Measurements from ENCODE around the genes NRF1 and MEST.

DNA sequence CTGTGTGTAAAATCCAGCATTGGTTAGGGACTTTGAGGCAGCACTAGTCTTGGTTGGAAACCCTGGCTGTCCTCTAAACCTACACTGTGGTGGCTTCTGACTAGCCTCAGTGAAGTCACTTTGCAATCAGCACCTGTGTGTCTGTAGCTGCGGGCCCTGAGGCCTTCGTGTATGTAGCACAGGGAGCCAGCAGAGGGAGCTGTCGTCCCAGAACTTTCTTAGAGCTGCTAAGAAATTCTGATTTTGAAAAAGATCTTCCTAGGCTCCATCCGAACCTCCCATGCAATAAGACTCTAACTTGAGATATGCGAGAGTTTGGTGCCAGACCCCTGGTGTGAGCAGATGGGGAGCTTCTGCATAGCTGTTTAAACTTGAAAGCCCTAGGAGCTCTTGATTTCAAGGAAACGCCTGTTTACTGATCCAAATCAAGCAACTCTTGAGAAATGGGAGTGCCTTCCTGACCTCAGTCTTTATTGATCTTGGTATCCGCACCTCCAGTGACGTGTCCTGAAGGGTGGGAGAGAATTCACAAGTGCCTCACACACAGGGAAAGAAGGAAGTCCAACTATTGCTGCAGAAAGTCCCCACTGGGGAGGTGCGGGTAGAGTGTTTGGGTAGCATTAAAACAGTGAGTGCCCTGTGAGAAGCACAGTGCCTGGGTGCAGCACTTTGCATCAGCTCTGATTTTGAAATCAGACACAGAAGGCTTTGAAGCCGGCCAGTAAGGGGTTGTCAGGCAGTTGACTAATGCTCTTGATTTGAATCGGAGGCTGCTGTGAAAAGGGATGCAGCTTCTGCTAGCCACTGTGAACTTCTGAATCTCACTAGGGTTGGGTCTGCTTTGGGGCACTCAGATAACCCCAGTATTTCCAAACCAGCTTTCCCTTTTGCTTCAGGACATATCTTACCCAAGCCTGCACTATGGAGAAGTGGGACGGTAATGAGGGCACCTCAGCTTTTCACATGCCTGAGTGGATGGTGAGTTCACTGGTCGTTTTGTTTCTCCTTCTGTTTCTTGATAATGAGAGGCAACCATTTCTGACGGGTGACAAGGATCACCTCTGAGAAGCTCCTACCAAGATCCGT lies 66.3 kb upstream of the STRIP2 start:
- PRO-cap: unidirectional peak, plus-strand start at position 568 of the sequence; bidirectional peak, plus-strand start at position 761 of the sequence, minus-strand start at position 746 of the sequence; bidirectional peak, plus-strand start at position 819 of the sequence, minus-strand start at position 816 of the sequence

- PRO-cap: no peak
These were observed 16.5 kb upstream of the STRIP2 start for GRCh38 chr7:129417712-129418212.

GRCh38 chr7:129611537-129612720 lies at the start of gene NRF1:
TSS of gene NRF1 (plus strand) at chr7:129611720.
- PRO-cap: bidirectional peak, plus-strand start at chr7:129611754, minus-strand start at chr7:129611627

- PRO-cap: no peak
These were observed 6.1 kb downstream of the NRF1 start for GRCh38 chr7:129617365-129618242.

DNA sequence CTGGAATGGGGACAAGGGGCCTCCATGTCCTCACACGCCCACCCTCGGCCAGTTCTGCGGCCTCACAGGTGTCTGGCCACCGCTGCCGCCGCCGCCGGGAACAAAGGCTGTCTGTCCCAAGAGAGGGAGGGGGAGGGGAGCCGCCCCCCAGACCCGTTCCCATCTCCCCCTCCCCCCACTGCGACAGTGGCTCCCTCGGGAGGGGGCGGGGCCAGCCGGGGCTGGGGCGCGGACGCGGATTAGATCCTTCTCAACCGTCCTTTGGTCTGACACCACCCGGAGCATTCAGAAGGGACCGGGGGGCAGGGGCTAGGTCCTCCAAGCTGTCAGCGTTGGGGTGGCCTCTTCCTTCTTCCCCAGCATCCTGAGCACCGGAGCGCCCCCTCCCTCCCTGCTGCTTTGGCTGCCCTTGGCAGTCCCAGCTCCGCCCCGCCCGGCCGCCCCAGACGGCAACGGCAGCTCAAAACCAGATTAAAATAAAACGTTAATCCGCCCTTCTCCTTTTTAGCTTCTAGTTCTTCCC lies 169.3 kb downstream of the NRF1 start:
- PRO-cap: no peak

DNA sequence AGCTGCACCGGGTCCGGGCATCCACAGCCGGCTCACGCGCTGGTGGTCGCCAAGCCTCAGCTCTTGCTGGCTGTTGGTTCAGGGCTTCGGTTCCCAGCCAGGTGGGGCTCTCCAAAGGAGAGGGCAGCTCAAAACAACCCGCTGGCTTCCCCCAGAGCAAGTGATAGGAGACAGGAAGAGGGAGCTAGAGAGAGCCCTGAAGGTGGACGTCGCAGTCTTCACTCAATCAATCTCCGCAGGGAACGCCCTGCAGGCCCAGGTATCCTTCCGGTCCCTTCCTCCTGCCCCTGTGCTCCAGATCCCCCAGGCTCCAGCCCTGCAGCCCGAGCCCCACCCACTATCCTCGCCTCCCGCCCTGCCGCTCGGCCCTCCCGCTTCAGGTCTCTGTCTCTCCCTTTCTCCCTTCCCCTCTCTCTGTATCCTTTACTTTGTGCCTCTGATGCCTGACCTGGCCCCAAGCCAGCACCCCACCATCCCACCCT lies 127.9 kb downstream of the UBE2H start:
- PRO-cap: bidirectional peak, plus-strand start at position 313 of the sequence, minus-strand start at position 162 of the sequence

- PRO-cap: no peak
These were observed 122.5 kb downstream of the UBE2H start for GRCh38 chr7:129829989-129830842.

DNA sequence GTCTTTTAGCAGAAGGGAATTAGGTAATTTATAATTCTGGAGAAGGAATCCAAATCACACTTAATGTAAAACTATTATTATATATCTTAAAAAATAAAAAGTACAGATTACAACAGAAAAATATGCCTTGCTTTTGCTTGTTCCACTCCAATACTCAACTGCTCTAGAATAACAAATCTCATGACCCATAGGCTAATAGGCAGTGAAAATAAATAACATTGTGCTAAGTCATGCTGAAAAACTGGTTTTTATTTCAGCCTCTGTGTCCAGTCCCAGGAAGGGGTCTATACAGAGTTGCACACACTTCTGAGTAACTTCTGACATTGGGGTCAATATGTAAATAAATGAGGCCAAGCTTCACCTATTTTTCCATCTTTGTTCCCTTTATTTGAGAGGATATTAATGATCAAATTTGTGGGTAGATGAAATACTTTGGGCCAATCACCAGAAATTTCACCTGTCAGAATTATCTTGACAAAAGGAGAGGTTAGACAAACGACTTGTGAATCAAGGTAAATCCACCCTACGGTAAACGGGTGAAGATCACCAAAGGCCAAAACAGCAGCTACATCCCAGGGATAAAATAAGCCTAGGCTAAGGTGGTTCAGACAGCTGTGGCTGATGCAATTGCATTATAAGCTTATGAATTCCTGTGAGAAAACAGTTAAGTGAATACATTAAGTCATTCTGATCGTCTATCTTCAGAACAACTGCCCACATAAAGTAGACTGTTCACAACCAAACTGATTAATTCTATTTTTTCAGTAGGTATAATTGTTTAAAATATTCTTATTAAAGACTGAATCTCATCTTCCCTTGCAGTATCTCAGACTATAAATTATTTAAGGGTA lies 87.5 kb downstream of the UBE2H start:
- PRO-cap: no peak

DNA sequence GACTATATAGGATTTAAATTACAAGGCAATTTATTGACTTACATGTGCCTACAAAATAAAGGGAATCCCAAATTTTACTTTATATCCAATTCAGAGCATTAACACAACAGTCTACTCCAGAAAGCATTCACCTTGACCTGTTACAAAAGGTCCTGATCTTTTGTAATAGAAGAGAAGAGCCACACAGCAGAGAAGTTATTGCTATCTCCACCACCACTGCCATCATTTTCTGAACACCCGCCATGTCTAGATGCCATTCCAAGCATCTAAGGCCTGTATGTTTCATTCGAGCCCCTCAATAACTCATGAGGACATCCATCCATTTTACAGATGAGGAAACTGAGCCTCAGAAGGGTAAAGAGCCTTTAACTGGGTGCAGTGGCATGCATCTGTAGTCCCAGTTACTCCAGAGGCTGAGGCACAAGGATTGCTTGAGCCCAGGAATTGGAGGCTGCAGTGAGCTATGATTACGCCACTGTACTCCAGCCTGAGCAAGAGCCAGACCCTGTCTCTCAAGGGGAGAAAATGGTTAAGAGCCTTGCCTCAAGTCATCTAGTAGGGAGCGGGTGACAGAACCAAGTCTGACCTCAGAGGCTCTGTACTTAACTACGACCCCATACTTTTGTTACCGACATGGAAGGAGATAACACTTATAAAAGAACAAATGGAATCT lies 39.3 kb downstream of the UBE2H start:
- PRO-cap: no peak

- PRO-cap: no peak
These were observed 64.5 kb downstream of the KLHDC10 start for GRCh38 chr7:130134519-130135625.

- PRO-cap: no peak
These were observed 64.7 kb downstream of the TMEM209 start for GRCh38 chr7:130140450-130140865.

GRCh38 chr7:130140866-130141434 lies 64.3 kb downstream of the TMEM209 start:
- PRO-cap: no peak

GRCh38 chr7:130314155-130314947 lies 21.4 kb downstream of the CPA4 start:
- PRO-cap: no peak

GRCh38 chr7:130491588-130492825 lies at the start of gene MEST:
TSS of gene MEST (plus strand) at chr7:130492085.
- PRO-cap: no peak

DNA sequence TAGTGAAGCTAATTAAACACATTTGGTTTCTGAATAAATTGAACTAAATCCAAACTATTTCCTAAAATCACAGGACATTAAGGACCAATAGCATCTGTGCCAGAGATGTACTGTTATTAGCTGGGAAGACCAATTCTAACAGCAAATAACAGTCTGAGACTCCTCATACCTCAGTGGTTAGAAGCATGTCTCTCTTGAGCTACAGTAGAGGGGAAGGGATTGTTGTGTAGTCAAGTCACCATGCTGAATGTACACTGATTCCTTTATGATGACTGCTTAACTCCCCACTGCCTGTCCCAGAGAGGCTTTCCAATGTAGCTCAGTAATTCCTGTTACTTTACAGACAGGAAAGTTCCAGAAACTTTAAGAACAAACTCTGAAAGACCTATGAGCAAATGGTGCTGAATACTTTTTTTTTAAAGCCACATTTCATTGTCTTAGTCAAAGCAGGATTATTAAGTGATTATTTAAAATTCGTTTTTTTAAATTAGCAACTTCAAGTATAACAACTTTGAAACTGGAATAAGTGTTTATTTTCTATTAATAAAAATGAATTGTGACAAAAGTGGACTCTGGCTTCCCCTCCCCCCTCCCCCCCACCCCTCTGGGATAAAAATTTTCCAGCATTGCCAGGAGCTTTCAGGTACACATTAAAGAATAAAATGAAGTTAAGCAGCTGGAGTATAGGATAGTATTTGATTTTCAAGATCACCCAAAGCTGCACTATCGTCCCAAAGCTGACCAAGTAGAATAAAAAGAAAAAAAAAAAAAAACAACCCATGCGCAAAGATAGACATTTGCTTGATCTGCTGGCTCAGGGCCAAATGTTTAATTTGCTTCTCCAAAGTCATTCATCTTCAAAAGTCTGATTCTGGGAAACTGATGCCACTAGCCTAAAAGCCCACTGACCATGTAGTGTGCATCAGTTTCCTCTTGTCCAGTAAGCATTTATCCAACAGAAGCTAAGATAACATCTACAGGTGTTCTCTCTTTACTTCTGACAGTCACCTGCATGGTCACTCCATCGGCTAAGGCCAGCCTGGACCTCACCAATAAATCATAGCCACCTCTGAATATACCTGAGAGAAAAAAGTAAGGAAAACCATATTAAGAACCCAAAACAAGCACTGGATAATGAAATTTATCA lies 14.2 kb downstream of the MEST start:
- PRO-cap: no peak

GRCh38 chr7:130534670-130535560 lies 43.0 kb downstream of the MEST start:
- PRO-cap: no peak

GRCh38 chr7:130536316-130537185 lies 44.7 kb downstream of the MEST start:
- PRO-cap: no peak

DNA sequence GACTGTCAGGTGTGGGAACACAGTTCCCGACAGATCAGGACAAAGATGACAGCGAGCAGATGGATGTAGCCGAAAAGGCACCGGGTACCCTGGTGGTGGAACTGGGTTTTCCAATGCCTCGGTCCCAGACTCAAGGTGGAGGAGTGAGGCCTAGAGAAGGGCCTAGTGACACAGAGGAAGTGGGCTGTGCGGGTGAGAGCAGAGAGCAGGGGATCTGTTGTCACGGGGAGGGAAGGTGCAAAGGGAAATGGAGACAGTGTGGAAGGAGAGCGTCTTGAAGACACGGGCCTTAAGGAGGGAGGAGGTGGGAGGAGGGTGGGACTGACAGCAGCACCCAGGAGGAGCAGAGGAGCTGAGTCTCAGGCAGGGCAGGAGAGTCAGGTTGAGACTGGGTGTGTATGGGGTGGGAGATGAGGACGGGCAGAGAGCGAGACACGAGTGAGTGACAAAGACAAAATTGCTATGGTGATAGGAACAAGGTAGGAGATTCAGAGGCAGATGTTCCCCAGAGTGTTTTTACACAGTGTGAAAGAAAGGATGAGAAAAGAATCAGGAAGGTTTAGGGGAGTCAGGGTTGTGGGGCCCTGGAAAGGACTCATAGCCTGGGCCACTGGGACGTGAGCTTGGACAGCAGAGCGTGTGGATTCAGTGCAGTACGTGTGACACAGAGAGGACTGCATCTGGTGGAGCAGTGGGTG lies 49.4 kb downstream of the MEST start:
- PRO-cap: no peak

DNA sequence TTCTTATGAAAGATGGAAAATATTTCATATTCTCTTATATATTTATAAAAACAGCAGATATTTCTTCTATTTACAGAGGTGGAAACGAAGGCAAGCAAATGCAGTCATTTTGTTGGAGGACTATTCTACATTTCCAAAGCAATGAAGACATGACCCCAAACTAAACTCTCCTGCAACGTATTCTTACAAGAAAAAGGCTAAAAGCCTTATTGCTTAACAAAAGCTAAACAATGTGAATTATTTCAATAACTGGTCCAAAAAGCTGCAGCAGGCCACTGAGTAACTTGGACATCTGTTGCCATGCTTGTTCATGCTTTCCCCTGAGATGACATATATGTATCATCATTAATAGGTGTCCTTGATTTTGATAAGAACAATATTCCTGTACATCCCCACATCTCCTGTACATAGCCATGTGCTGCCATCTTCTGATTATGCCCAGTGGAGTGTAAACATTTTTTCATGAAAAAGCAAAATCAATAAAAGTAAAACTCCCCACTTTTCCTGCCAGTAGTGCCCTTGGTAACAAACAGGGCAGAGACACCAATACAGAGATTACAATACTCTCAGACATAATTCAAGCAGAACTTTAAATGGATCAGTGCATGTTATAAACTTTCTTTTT lies 205.3 kb upstream of the KLF14 start:
- PRO-cap: no peak

DNA sequence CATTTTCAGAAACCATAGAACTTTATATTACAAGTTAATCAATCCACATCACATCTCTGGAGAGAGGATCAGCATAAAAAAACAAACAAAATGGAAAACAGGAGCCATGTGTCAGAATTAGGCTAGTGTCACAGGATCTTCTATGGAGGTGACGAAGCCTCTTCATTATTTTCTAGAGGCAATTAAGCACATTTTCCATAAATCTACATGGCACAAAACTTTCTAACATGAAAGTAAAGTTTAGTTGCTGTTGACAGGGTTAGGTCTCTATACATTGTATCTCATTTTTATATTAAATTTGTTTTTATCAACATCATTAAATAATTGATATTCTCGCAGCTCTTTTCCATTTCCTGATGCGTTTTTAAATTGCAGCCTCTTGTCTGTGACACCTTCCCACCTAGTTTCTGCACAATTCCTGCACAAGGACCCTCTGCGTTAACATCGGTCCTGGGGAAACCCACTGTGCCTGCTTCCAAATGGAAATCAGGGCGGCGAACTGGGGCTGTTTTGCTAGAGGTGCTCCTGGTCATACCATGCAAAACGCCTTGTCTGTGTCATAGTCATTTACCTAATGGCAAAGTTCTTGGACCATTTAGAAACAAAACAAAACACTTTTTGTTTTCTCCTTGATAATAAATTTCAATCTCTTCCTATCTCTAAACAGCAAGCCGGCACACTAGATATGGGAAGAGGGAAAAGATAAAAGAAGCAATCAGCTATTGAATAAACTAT lies 206.7 kb upstream of the KLF14 start:
- PRO-cap: bidirectional peak, plus-strand start at position 478 of the sequence, minus-strand start at position 501 of the sequence